Skin of body (tissue), 2 donors: ENCODE measurements around the gene ODF2L.

DNA sequence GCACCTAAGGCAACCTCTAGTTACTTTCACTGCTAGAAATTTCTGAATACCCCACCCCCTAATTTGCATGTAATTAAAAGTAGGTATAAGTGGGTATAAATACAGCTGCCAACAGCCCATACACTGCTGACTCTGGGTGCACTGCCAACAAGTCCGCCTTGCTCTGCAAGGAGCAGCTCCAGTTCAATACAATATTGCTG lies 981.8 kb downstream of the ADGRL2 start:
- RAMPAGE, long total RNA = no peak

DNA sequence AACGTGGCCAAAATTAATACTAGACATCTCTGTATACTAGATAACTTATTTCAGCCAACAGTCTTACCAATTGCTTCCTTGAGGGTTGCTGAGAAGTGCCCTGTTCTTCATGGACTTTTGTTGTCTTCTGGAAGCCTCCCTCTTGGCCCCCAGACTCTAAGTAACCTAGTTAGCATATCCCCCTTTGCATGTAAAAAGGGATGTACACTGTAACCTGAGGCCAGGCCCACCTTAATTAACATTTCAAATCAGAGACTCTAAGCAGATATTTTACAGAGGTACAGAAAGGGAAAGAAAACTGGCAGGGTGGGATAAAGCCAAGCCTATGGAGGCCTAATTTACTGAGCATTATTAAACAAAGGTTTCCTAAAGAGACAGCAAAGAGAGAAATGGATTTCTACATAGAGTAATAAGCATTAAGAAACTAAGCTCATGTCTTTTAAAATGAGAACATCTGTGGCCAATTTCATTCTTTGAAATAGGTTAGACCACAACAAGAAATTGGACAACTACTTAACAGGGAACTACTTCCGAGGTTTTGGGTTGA lies 1047.4 kb downstream of the ADGRL2 start:
- RAMPAGE, long total RNA = no peak

GRCh38 chr1:83860269-83860876 lies 138.6 kb downstream of the TTLL7 start:
- RAMPAGE, long total RNA = no peak

DNA sequence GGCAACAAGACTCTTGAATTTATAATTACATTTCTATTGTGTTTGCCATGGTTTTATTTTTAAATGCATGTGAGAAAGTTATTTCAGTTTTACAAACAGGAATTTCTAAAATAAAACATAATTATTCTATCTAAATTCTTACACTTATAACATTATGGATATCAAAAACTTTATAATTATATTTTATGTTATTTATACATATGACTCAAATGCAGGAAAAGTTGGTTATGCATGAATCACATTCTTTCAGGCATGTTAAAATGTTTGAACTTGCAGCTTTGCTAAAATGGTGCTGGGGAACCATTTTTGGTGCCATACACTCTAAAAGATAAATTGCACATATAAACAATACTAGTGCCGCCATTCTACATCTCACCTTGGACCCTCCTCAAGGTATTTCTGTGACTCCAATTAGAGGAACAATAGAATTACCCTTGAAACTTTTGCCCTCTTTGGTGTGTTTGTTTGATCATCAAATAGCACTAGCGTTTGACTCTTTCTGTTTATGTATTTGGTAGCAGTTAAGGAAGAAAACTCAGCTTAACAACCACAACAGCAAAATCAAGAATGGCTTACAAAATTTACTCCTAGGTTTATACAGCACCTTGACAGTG lies 962 bp downstream of the PRKACB start:
- RAMPAGE, long total RNA = no peak

DNA sequence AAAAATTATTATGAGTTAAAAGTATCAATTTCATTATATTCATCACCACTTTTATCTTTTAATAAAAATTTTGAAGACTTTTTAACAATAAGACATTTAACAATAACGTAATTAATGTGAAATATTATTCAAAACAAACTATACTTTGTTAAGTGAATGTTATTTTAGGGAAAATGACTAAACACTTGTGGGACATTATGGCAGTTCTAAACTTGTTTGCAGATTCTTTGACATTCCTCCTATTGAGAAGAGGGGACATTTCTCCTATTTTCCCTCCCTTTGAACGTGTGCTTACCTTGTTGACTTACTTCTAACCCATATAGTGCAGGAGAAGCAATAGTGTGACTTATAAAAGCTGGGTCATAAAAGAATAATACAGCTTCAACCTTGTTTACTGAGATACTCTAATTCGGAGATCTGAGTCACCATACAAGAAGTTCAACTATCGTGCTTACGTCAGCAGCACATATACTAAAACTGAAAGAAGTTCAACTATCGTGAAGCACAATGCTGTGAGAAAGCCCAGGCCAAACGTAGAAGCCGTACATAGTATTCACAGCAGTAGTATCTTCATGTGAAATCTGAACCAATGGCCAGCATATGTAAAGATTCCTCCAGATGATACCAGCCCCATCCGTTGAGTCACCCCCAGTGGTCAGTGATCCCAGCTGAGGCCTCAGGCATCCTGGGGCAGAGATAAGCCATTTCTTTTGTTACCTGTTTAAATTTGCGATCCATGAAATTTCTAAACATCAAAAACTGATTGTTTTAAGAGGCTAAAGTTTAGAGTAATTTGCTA lies 54.2 kb upstream of the SAMD13 start:
- RAMPAGE, long total RNA = no peak

GRCh38 chr1:84298675-84299445 lies 2.6 kb upstream of the SAMD13 start:
- RAMPAGE, long total RNA = no peak

DNA sequence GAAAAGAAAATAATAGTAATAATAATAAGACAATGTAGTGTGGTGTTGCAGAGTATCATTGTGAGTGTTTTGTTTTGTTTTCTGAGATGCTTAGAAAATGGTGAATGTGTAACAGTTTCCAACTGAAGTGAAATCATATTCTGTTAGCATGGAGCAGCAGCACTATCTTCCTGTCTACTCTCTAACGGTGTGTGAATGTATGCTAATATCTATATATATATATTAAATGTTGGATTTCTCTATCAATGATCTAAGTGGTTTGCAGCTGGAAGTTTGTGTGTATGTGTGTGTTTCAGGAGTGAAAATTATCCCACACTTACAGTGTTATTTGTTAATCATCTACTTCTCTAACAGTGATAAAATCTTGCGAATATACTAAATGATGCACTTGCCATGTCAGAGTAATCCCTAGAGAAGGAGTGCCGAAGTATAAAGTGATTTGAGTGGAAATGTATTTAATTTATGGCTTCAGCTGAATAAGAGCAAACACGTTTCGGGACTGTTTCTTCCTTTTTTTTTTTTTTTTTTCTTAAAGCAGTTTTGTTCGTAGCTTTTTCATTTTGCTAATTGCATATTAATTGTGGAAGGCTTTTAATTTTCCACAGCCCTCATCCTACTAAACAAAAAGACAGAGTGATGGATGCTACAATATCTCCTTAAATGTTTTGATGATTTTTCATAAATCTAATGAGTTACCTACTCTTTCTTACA lies 475 bp downstream of the SAMD13 start:
- RAMPAGE, long total RNA = no peak

- RAMPAGE, long total RNA = no peak
Measured at GRCh38 chr1:84406527-84407000, 8.3 kb downstream of the DNASE2B start.

DNA sequence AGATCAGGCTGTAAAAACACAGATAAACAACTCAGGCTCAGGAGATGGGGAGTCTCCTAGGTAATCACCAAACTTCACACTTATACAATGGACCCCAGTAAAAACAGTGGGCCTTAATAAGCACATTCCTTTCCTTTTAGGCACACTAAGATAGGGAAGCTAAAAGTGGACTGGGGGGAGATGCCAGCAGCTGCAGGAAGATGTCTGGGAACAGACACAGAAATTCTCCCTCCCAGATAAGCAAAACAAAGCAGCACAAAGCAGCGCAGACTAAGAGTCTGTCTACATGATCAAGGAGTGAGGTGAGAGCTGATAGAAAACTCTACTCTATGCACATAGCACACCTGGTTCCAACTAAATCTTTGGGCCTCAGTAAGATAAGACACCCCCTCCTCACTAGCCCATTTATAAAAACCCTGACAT lies 29.0 kb upstream of the CTBS start:
- RAMPAGE, long total RNA = no peak

- RAMPAGE, long total RNA = no peak
Measured at GRCh38 chr1:84719468-84719886, 29.2 kb upstream of the SSX2IP start.

GRCh38 chr1:85417830-85418464 lies 47.0 kb downstream of the DDAH1 start:
- RAMPAGE, long total RNA = no peak

GRCh38 chr1:85446650-85447411 lies 18.1 kb downstream of the DDAH1 start:
- RAMPAGE, long total RNA = no peak

DNA sequence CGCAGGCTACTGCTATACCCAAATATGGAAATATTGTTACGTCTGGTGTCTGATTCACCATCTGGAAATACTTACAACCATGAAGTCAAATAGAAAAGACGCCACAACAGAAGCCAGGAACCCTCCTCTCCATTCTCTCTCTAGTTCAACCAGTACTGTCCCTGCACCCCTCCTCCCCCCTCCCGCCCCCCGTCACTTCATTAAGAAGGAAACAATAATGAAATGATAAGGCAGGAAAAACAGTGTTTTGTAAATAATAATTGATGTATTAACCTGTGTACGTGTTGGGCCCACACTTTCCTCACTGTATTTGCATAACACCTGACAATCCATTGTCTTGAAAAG lies 1.9 kb upstream of the CCN1 start:
- RAMPAGE, long total RNA = no peak

- RAMPAGE, long total RNA = no peak
Measured at GRCh38 chr1:85579982-85580317, 611 bp upstream of the CCN1 start.

- RAMPAGE, long total RNA = no peak
Measured at GRCh38 chr1:85581285-85582356, 1.1 kb downstream of the CCN1 start.

- RAMPAGE, long total RNA = no peak
Measured at GRCh38 chr1:85606905-85607943, 26.7 kb downstream of the CCN1 start.

DNA sequence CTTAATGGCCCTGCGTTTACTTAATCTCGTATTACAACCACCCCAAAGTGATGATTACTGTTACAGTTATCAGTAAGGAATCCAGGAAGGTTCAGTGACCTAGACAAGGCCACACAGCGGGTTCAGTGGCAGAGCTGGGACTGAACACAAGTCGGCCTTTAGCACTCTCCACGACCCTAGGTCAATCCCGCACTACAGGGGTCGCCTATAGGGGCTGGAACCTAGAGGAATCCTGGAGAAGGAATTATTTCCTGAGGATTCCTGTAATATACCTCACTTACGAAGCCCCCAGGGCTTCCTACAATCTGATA lies 821 bp downstream of the ODF2L start:
- RAMPAGE, long total RNA = no peak

- RAMPAGE, long total RNA = no peak
Measured at GRCh38 chr1:86395692-86396818, at the start of gene ODF2L. TSS of gene ODF2L (minus strand) at chr1:86396323.

DNA sequence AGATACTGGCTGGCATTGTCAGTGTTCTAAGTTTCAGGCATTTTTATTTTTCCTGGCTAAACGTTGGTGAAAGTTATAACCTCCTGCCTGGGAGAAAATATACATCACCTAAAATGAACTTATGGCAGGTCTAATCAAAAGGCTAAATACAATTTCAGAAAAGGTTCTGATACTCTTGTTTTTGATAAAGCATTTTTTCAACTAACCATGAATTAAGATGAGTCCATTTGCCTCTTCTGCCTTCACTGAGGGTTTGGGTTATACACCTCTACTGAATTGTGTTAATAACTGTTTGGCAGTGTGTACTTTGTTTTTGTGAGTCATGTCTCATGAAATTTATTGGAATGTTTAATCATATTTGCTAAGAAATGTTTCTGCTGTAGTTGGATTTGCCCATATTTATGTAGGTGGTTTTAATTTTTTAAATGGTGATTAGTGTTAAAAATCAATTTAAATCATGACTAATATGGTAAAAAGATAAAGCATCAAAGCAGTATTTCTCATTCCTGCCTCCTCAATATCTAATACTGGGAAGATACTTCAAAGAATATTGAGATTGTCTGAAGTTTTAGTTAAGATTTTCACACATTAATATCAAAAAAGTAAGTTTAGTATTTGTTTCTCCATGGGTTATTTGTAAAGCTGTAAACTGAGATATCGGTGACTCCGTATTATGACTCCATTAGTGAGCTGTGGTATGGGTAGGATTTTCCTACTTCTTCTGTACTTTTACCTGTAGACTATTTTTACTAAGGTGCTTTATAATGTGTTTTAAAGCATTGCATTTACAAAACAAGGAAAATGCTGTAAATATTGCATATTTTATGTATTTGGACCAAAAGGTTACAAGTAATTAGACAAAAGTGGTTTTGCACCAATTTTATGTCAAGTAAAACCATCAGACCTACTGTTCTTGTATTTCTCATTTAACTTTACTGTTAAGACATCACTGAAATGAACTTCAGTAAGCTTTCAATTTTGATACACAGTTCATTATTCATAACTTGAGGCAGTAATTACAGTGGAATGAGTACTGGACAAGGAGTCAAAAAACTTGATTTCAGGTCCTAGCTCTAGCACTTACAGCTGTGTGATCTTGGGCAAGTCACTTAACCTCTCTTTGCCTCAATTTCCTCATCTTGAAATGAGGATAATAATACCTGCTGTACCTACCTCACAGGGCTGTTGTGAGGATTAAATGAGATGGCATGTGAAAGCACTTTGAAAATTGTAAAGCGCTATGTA lies 190.8 kb downstream of the HS2ST1 start:
- RAMPAGE, long total RNA = no peak

- RAMPAGE, long total RNA = no peak
Measured at GRCh38 chr1:87330403-87330946, 1.8 kb downstream of the LMO4 start.